ENCODE data around the genes CELA2B and TMEM82.

DNA sequence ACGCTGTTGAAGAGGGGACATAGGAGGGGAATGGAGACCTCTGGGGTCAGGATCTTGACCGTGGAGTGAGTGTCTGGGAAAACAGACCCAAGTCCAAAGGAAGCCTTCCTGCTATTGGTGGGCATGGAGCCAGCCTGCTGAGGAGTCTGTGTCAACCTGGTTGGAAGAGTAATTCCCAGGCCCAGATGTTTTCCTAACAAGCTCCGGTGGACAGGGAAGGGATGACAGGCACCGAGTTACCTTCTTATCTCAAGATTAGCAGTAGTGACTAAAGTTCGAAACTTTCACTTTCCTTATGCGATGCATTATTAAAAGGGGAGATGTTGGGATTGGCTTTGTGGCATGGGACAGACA, 25.9 kb upstream of the FHAD1 start:
- PRO-cap = no peak
- RAMPAGE, long total RNA = no peak

- PRO-cap = no peak
- RAMPAGE, long total RNA = no peak
These were observed 61.7 kb downstream of the FHAD1 start for GRCh38 chr1:15308655-15309130.

GRCh38 chr1:15326535-15327255, 79.7 kb downstream of the FHAD1 start:
- PRO-cap = no peak
- RAMPAGE, long total RNA = no peak

GRCh38 chr1:15370697-15371769, 38.7 kb upstream of the EFHD2 start:
- PRO-cap = no peak
- RAMPAGE, long total RNA = no peak

DNA sequence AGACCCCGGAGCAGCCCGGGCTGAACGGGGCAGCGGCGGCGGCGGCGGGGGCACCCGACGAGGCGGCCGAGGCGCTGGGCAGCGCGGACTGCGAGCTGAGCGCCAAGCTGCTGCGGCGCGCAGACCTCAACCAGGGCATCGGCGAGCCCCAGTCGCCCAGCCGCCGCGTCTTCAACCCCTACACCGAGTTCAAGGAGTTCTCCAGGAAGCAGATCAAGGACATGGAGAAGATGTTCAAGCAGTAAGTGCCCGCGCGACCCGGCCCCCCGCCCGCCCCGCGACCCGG, 294 bp downstream of the EFHD2 start:
- PRO-cap = bidirectional peak, plus-strand start at position 123 of the sequence, minus-strand start at position 90 of the sequence
- RAMPAGE, long total RNA = no peak

DNA sequence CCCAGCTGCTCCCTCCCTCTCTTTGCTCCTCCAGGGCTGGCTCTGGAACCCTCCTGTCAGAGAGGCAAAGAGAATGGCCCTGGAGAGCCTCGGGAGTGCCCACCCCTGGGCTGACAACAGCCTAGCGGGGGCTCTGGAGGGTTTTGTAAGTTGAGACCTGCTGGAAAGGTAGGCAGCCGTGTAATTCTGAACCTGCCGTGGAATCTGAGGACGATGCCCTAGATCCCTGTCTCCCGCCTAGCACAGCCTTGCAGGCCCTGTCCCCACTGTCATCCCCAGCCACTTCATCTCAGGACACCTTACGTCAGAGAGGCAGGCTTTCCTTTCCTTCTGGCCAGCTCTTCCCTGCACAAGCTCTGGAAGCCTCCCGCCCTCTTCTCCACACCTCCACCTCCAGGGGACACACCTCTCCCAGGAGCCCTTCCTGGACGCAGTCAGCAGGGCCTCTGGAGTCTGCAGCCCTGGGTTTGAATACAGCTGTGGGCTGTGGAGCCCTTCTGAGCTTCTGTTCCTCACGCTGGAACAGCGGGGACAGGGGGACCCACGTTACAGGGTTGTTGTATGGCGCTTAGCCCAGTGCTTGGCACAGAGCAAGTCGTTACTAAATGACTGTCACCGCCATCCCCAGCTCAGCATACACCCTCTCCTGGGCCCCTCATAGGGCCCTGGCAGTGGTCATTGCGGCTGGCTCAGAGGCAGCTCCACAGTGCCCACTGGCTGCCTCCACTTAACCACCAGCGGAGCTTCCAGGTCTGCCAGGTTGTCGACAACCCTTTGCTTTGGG, 4.4 kb downstream of the EFHD2 start:
- PRO-cap = no peak
- RAMPAGE, long total RNA = no peak

DNA sequence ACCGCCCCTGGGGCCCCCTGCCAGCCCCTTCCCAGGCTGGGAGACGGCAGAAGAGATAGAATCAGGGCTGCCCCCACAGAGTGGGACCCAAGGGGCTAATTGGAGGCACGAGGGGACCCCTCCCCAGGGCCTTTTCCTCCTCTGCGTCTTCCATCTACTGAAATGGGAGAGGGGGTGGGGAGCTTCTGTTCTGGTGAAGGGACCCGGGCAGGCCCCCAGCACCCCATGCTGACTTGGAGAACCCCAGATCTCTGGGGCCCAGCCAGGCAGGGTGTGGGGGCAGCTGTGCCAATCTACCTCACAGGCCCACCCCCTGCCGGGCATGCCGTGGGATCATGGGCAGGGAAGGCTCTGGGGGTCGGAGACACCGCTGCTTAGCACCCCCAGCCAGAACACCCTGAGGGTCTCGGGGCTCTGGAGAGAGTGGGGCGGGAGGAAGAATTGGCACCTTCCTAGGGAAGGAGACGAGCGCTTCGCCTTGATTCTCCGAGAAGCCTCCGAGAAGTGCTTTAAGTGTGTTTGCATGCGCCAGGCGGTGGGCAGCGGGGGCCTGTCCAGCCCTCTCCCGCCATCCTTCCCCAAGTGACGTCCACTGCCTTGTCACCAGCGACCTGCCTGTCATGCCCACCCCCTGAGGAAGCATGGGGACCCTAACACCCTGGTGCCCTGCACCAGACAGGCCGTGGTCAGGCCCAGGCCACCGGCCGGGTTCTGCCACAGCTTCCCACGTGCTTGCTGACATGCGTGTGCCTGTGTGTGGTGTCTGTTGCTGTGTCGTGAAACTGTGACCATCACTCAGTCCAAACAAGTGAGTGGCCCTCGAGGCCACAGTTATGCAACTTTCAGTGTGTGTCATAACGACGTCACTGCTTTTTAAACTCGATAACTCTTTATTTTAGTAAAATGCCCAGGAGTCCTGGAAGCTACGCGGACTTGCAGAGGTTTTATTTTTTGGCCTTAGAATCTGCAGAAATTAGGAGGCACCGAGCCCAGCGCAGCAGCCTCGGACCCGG, 8.8 kb upstream of the CTRC start:
- PRO-cap = no peak
- RAMPAGE, long total RNA = no peak

- PRO-cap = no peak
- RAMPAGE, long total RNA = no peak
These were observed at the start of gene CELA2B for GRCh38 chr1:15475960-15476300. TSS of gene CELA2B (plus strand) at chr1:15476104.

- PRO-cap = no peak
- RAMPAGE, long total RNA = no peak
These were observed 16.2 kb downstream of the AGMAT start for GRCh38 chr1:15568476-15569156.

DNA sequence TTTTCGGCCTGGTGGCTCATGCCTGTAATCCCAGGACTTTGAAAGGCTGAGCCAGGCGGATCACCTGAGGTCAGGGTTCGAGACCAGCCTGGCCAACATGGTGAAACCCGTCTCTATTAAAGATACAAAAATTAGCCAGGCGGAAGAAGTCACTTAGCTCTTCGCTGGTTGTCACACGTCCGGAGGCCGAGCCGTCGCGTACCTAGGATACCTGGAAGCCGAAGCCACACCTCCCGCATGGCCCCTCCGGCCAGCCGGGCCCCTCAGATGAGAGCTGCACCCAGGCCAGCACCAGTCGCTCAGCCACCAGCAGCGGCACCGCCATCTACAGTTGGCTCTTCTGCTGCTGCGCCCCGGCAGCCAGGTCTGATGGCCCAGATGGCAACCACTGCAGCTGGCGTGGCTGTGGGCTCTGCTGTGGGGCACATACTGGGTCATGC, 12.9 kb upstream of the DDI2 start:
- PRO-cap = no peak
- RAMPAGE, long total RNA = no peak

DNA sequence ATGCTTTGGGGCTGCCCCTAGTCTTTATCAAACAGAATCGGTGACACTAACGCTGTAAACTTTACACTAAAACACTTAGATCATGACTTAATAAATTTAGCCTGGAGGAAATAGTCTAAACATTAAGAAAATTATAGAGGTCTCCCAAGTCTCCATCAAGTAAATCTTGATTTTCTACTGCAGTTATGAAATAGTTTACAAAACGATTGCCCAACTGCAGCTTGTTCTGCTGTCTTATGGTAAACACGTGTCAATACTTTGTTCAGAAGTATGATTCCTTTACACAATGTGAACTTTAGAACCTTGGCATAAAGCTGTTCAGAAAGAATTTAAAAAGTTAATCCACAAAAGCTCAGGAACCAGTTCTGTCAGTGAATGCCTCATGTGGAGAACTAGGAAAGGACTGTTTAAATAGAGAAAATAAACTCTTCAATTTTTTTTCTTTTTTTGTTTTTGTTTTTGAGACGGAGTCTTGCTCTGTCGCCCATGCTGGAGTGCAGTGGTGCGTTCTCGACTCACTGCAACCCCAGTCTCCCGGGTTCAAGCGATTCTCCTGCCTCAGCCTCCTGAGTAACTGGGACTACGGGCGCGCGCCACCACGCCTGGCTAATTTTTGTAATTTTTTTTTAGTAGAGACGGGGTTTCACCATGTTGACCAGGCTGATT, 1.6 kb downstream of the DDI2 start:
- PRO-cap = no peak
- RAMPAGE, long total RNA = no peak

GRCh38 chr1:15662707-15663521, 3.4 kb downstream of the RSC1A1 start:
- PRO-cap = no peak
- RAMPAGE, long total RNA = no peak

- PRO-cap = no peak
- RAMPAGE, long total RNA = no peak
These were observed 4.0 kb upstream of the PLEKHM2 start for GRCh38 chr1:15680037-15680518.

DNA sequence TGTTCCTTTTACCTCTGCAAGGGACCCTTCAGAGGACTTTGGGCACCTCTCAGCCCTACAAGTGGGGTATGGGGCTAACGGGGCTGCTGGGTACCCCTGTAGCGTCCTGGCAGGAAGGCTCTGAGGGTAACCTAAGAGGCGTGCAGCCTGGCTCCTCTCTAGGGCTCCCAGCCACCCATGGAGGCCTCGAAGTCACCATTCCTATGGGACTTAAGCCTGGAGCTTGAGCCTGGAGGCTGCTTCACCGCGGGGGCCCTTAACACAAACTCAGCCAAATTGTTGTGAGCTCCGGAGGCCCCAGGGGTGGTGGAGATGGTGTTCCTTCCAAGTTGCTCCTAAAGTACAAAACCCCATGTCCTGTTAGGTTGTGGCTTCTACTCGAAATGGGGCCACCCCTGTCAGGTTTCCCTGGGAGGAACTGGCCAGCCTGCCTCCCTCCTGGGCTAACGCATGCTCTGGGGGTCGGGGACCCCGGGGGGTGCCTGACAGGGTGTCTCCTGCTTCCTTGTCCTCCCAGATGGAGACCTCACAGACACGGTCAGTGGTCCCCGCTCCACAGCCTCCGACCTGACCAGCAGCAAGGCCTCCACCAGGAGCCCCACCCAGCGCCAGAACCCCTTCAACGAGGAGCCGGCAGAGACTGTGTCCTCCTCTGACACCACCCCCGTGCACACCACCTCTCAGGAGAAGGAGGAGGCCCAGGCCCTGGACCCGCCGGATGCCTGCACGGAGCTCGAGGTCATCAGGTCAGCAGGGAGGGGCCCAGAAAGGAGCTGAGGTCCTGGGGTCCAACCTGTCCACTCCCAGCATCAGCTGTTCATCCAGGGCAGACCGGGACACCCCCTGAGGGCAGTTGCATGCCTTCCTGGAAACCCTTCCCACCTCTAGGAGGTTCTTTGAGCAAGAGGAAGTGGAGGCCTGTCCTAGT, 11.0 kb upstream of the SLC25A34 start:
- PRO-cap = no peak
- RAMPAGE, long total RNA = no peak

DNA sequence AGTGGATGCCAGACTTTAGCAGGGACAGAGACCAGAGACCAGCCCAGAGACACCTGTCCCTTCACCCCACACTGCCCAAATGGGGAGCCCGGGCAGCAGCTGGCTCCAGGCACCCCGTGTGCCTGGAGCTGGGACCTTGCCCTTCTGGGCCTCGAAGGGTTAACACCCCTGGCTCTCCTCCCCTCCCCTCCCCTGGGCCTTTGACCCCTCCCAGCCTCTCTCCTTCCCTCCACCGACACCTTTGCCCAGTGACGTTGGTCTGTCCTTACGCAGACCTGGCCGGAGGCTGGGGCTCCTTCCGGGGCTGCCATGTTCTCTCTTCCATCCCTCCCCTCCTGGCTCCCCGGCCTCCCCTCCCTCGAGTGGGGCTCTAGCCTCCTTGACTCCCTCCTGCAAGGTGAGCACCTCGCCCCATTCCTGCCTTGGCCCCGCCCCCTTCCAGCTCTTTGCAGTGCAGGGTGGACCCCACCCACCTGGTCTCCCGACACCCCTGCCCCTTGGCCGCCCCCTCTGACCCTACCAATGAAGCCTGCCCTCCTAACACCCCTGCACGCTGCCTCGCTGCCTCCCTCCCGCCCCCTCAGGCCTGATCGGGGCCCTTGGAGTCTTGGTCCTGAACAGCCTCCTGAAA, at the start of gene TMEM82:
Gene TMEM82 (plus strand): TSS at position 249 of the 631 bp plus-strand sequence.
- PRO-cap = bidirectional peak, plus-strand start at position 272 of the sequence, minus-strand start at position 80 of the sequence
- RAMPAGE, long total RNA = no peak

DNA sequence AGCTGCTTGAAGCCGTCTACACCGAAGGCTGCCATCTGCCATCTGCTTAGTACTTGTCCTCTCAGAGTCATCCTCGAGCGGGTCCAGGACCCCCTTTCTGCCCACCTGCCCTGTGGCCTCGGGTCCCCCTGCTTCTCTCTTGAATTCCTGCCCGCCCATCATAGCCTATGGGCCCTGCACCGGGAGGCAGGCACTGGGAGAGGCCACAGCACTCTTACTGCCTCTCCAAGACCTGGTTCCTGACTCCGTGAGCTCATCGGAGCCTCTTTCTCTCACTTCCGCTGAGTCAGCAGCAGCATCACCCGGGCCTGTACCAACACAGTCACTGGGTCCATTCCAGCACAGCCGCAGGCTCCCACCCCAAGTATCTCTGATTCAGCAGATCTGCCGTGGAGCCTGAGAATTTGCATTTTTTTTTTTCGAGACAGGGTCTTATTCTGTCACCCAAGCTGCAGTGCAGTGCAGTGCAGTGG, 7.1 kb downstream of the FBLIM1 start:
- PRO-cap = no peak
- RAMPAGE, long total RNA = no peak

DNA sequence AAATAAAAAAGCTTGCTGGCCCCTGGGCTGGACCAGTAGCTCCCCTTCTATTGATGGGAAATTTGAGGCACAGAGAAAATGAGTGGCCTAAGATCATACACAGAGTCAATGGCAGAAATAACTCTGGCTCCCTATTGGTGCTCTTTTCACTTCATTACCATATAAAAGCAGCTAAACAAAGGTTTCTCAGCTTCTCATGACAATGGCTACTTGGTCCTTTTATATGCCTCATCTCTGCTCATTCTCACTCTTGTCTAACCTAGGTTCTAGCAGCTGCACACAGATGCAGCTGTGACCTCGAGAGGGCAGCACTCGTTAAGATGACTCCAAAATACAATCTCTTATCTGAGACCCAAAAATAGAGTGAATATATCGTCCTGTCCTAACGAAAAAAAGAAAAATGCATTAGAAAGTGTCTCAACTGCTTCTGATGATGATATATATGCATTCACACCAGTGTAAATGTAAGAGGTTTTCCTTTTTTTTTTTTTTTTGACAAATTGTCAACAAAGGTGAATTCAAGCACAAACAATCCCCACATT, 8.0 kb upstream of the UQCRHL start:
- PRO-cap = unidirectional peak, plus-strand start at position 247 of the sequence
- RAMPAGE, long total RNA = no peak

DNA sequence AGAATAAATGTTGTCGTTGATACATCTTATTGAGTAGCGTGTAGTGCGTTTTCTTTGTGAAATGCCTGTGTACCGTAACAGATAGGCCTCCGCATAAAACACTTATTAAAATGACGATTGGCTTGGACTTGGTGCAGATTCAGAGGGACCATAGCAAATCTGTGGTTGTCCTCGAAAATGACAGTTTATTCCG, 1.4 kb downstream of the SPEN start:
- PRO-cap = bidirectional peak, plus-strand start at position 105 of the sequence, minus-strand start outside the sequence
- RAMPAGE, long total RNA = no peak

GRCh38 chr1:15849220-15850397, 2.1 kb downstream of the SPEN start:
- PRO-cap = bidirectional peak, plus-strand start at chr1:15849521, minus-strand start at chr1:15849420; bidirectional peak, plus-strand start at chr1:15849672, minus-strand start at chr1:15849603; bidirectional peak, plus-strand start at chr1:15850176, minus-strand start at chr1:15850130
- RAMPAGE, long total RNA = no peak

GRCh38 chr1:15852149-15852409, 4.6 kb downstream of the SPEN start:
- PRO-cap = no peak
- RAMPAGE, long total RNA = no peak